Islet of Langerhans (tissue), 1 donor: ENCODE data around the genes SLC35A5 and CD200R1L.

DNA sequence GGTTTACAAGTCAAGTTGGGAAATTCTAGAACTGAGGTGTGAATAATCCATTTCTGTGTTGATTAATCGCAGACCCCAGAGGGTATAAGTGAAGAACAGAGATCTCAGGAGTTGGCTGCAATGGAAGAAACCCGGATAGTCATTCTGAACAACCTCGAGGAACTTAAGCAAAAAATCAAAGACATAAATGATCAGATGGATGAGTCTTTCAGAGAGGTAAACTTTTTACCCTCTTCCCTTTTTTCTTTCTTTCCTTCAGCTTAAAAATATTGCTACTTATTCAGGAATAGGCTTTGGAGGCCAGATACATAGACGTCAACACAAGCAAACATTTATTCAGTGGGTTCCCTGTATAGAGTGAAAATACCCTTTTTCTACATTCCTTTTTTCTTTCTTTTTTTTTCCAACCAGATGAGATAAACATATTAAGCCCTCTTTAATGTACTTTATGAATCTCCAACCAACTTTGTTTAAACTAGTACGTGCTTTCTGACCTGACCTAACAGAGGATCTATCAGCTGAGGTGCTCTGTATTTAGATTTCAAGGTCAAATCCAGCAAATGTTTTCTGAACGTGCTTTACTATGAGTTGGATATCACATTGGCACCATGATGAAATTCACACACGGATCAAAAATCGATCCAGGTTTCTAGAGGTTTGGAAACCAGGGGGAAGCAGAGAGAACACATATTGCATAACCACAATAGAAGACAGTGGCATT is 59.7 kb upstream of the ABHD10 start:
- RRBS, result no CpG with 5 or more reads among the region's 8 CpGs

DNA sequence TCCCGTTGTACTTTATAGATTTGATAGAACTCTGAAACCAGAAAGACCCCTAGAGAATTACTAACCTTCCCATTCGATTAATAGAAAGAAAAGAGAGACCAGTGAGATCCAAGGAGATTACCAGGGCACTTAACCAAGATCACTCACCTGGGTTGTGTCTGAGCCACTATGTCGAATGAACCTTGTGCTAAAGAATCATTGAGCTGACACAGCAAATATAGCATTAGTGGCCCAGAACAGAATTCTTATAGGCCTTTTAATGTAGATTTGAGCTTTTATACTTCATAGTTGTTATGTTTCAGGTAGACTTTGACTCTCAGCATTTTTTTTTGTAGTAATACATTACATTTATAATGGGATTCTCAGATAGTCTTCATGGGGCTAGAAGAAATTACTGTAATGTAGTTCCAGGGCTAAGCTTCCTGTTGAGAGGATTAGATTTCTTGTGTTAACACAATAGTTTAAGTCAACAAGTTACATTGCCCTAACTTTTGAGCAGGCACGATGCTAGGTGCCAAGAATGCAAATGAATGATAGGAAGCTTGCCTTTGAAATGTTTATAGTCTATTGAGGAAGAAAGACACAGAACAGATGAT is 24.5 kb upstream of the ABHD10 start:
- RRBS, result no CpG with 5 or more reads among the region's 4 CpGs

DNA sequence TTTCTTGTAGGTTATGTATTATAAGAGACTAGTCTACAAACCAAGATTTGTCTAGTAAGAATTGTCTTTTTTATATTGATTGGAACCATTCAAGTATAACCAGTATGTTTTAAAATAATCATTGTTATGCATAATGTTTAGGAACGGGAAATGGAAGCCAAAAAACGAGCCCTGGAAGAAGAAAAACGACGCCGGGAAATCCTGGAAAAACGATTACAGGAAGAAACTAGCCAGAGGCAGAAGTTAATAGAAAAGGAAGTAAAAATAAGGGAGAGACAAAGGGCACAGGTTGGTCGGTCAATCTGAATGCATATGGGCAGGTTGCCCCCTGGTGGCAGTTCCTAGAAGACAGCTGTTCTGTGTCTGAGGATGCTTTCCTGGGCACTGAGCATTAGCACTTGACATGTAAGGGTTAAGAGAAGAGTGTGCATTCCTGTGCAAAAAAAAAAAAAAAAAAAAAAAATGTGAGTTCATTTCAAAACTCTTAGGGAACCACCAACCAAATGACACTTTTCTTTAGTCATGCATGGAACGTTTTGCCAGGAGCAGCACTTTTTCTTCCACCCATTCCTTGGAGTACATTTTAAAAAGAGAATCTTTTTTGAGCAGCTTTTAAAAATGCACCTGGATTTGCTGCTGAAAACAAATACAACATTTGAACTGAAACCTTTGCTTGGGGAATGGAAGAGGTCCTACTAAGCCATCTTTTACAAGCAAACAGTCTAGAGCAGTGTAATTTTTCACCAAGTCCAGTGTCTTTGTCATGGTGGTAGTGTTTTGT is 11.1 kb upstream of the ABHD10 start:
- RRBS, result no CpG with 5 or more reads among the region's 8 CpGs

GRCh38 chr3:112072194-112072923 is 13.8 kb upstream of the C3orf52 start:
- RRBS, result no CpG with 5 or more reads among the region's 9 CpGs

GRCh38 chr3:112074670-112074963 is 11.6 kb upstream of the C3orf52 start:
- RRBS, result no CpG with 5 or more reads among the region's 1 CpG

DNA sequence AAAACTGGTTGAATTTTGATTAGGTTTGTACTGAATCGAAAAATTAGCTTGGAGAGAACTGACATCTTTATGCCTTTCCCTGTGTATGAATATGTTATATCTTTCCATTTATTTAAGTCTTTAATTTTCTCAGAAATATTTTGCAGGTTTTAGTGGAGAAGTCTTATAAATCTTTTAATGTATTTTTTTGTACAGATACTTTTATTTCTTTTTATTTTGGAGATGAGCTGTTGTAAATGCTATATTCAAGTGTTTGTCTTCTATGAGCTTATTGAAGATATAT is 5.4 kb upstream of the SLC9C1 start:
- RRBS, result no CpG with 5 or more reads among the region's 1 CpG

- RRBS, result no CpG with 5 or more reads among the region's 3 CpGs
Measured at GRCh38 chr3:112353596-112353887, 20.6 kb downstream of the CD200 start.

DNA sequence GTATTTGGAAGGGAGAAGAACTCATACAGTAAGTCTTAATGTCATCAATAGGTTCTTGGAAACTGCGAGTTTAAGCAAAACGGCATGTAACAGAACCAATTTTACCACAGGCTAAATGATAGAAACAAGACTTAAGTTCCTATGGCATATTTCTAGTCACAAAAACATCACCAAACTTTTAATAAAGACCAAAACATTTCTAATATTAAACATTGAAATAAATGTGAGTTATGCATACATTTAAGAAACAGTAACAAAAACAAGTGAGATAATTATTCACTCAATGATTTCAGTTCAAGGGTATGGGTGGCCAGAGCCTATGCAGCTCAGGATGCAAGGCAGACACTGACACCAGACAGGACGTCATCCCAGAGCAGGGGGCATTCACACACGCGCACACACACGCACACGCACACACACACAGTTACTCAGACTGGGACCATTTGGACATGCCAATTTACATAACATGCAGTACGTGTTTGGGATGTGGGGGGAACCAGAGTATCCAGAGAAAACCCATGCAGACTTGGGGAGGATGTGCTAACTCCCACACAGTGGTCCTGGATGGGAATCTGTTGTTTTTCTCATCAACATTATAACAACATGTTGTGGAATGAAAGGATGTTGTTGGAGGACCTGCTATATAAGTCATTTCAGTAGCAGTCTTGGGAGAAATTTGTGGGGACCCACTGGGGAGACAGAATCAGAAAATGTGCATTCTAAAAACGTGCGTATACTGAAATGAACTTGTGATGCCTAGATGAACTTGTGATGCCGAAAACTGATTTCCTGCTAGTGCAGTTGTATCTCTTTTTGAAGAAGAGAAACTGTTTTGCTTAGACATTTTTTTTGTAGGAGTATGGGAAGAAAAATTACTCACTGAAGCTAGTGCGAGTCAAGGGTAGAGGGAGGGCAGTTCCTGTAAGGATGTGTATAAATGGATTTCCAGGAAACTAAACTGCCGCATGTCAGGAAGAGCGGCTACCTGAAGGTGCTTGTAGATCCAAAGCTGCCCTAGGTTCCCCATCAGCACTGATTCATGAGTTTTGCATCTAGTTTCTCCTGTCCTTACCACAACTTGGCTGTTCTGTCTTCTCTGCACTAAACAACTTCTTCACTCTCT is 25.1 kb downstream of the CD200 start:
- RRBS, result no CpG with 5 or more reads among the region's 14 CpGs

DNA sequence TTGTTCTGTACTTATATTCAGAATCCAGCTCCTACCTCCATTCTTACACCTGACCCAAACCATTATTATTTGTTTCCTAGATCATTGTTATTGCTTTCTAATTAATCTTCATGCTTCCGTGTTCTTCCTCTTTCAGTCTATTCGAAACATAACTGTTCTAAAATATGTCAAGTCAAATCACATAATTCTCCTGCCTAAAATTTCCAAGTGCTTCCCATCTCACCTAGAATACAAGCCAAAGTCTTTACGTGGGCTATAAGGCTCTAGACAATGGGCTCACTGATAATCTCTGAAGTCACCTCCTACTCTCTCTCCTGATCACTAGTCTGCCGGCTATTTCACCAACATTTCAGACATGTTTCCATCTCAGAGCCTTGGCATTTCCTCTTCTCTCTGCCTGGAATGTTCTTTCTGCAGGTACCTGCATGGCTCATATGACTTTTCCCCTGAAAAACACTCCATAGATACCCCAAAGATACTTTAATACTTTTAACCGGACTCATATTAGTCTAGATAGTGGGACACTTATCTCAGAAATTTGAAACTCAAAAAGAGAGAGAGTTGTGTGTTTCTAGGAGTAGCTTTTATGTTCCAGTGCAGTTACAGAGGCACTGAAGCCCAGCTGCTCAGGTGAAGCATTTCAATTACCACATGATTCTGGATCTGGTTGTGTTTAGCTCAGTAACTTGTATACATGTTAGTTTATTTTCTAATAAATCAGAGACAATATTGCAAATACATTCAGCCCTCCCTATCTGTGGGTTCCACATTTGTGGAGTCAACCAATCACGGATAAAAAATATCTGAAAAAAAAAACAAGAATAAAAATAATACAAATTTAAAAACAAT is 32.7 kb downstream of the CD200 start:
- RRBS, result no CpG with 5 or more reads among the region's 6 CpGs

DNA sequence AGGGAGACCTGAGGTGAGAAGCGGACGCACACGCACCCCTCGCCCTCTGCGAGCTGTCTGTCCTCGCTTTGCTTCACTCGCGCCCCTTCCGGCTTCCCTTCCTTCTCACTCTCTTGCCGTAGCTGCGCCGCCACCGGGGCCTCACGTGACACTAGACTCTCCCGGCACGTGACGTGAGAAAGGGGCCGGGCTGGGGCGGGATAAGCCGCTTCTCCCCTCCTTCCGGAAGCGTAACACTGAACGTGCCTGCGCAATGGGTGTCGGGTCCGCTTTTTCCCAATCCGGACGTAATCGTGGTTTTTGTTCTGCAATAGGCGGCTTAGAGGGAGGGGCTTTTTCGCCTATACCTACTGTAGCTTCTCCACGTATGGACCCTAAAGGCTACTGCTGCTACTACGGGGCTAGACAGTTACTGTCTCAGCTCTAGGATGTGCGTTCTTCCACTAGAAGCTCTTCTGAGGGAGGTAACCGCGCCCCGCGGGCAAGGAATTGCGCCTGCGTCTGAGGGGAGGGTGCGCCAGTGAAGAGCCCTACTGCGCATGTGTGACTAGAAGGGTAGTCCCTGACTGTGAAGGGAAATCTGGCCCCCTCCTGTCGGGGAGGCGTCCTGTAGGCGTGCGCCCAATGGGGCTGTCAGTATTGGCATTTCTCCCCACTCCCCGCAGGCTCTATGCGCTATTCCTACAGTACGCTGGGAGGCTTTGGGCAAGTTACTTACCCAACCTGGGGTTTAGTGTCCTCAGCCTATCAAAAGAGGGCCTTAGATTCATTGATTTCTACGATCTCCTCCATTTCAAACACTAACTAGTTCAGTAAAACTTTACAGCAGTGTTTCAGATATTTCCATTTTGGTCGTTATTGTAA is at the start of gene SLC35A5:
Gene SLC35A5, plus strand, starts transcription at position 236 of the 864 bp plus-strand sequence.
- RRBS, result 3% methylated on average over 13 of the region's 51 CpGs

DNA sequence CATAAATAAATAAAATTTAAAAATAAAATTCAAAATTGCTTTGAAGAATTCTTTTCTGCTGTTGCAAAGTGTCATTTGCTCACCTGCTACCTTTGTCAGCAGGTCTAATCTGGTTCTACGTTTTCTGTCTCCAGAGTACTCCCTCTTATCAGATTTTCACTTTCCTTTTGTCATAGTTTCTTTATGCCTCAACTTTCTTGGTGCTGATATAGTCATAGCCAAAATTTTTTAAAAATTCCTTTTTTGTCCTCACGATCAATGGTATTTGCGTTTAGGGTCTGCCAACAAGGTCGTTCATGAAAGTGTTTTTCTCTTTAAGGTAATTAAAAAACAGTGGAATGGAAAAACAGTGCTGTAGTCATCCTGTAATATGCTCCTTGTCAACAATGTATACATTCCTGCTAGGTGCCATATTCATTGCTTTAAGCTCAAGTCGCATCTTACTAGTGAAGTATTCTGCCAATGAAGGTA is 1.3 kb downstream of the SLC35A5 start:
- RRBS, result no CpG with 5 or more reads among the region's 5 CpGs

DNA sequence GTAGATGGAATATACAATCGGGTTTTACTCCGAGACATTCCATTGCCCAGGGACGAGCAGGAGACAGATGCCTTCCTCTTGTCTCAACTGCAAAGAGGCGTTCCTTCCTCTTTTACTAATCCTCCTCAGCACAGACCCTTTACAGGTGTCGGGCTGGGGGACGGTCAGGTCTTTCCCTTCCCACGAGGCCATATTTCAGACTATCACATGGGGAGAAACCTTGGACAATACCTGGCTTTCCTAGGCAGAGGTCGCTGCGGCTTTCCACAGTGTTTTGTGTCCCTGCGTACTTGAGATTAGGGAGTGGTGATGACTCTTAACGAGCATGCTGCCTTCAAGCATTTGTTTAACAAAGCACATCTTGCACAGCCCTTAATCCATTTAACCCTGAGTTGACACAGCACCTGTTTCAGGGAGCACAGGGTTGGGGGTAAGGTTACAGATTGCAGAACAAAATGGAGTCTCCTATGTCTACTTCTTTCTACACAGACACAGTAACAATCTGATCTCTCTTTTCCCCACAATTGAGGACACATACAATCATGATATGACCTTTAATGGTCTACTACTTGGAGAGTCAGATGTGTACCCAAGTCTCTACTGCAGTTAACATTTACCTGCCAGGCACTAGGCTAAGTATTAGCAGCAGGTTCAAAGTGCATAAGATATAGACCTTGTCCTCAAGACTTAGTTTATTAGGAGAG is 2.8 kb downstream of the SLC35A5 start:
- RRBS, result no CpG with 5 or more reads among the region's 11 CpGs

DNA sequence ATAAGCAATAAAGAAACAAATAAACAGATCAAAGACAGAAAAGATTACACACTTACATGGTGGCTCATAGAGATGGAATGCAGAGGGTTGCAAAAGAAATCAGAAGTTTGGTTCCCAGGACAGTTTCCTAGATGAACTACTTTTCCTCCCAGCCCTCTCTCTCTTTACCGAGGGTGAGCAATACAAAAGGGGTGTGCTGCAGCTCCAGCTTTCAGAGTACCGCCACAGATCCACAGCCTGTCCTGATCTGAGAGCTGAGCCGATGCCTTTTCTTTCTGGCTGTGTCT is 729 bp downstream of the CCDC80 start:
- RRBS, result no CpG with 5 or more reads among the region's 3 CpGs

- RRBS, result no CpG with 5 or more reads among the region's 1 CpG
Measured at GRCh38 chr3:112846810-112847211, at the start of gene CD200R1L. Gene CD200R1L (minus strand): TSS chr3:112846864.

DNA sequence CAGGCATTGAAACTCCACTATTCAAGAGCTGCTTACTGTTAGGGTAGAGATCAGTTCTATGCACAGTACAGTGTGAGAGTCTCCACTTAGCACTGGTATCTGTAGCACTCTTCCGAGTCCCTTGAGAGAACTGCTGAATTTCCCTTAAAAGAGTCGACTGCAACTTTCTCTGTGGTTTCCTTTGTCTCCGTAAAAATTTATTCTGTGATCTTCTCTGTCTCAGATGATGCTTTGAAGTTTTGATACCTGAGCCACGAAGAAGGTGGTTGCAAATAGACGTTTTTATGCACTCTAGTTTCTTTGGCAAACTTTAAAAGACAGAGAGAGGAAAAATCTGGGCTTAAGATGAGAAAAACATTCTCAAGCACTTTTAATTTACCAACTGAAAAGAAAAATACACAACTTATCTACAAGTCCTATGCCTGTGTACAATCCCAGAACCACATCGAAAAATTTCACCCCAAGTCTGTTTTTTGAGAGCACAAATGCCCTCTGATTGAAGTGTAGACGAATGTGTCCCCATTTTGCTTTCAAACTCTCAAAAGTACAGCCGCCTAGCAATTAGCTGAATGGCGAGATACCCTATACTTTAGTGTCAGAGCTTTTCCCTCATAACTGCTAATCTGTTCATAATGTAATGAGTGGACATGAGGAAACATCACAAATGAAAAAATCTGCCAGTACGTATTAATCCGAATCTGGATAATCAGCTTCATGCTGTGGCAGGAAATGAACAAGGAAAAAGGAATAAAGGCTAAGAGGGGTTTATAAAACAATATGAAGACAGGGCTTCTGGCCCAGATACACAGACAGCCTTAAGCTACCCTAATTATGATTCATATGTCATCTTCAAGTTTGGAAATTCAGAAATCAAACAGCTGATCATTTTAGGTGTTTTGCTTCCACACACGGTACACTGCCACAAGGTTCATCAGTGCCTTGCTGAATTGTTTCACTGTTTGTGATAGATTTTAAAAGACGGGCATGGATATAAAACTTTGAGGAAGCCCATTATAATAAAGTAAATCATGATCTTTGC is 13.5 kb downstream of the NEPRO start:
- RRBS, result no CpG with 5 or more reads among the region's 13 CpGs

- RRBS, result no CpG with 5 or more reads among the region's 3 CpGs
Measured at GRCh38 chr3:113018522-113018852, 984 bp downstream of the NEPRO start.

DNA sequence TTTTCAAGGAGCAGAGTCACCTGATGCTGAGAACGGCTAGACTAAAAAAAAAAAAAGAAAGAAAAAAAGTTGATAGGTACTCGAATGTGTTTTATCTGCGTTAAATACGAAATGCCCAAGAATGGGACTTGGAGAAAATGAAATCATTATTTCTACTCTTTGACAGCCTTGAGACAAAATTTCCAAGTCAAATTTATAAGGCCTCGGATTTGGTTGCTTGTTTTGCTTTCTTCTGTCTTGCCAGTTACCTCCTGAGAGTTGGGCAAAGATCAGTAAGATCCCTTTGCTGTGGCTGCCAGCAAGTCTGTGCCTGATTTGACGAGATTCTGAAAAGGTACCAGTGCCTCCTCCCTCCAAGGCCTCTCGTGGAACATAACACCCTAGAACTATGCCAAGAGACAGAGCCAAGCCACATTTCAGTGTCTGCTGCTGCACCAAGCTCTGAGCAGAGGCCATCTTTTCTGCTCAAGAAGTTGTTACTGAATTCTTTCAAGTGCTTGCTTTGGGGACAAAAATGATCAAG is 32.3 kb upstream of the NEPRO start:
- RRBS, result no CpG with 5 or more reads among the region's 7 CpGs

DNA sequence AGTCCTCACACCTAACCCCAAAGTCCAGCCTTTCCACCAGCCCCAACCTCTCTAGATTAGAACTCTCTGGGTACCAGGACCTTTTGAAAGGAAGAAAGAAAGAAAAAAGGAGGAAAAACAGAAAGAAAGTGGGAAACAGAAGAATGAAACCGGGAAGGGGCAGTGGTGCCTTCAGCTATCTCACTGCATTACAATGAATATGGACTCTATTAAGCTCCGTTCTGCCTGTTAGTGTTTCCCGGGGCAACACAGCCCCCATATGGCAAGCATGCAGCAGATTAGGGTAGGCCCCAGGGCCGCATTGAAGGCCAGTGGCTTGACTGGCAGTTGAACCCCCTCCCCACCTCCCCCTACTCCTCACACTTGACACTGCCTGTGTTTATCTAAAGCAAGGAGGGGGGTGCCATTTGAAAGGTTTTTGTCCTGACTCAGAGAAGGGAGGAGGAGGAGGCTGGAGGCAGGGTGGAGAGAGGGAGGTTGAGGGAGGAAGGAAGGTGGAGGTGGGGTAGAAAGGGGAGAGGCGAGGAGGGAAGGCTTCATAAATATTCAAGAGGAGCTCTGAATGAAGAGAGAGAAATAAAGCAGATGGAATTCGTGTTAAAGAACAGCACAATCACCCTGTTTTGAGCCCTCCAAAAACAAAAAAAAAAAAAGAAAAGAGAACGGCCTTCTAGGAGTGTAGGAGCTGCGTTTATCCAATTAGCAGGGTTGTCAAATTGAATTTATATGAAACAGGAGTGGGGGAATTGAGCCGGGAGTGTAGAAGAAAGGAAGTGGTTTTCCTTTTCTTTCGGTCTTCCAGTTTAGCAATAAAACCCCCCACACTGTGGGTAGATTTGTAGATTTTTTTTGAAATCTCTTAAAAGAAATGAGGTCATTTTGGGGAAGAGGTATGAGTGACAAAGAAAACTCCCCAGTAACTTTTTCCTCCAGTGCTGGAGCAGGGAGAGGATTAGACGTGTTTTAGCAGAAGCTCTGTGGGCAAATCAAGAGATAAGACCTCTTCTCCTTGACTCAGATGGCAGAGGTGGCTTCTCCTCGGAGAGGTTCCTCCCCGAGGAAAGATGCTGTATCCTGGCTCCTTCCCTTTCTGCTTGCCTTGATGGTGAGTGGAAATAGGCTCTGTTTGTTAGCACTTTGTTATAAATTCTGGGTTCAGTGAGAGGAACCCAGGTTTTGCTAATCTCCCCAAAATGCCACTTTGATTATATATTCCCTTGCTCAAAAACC is 30.5 kb downstream of the BOC start:
- RRBS, result 76% methylated on average over 3 of the region's 13 CpGs

- RRBS, result no CpG with 5 or more reads among the region's 5 CpGs
Measured at GRCh38 chr3:113245768-113246234, 34.4 kb downstream of the BOC start.

DNA sequence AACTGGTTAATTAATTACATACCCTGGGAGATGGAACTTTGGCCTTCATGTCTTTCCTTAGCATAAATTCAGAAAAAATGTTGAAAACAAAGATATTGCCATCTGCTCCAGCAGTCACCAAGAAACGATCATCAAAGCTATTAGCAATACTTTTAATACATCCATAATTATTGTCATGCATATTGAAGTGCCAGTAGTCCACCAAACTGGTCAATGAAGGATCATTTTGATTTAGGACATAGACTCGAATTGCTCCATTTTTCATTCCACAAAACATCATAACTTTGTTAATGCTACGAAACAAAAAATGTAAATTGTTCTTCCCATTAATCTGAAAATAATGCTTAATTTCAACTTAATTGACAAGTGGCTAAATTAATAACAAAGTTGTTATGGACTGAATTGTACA is 75.3 kb downstream of the CFAP44 start:
- RRBS, result no CpG with 5 or more reads among the region's 3 CpGs